Uterus (tissue), 7 donors: ENCODE results near the genes SFXN1, FAF2, EIF4E1B, MXD3 and PFN3.

DNA sequence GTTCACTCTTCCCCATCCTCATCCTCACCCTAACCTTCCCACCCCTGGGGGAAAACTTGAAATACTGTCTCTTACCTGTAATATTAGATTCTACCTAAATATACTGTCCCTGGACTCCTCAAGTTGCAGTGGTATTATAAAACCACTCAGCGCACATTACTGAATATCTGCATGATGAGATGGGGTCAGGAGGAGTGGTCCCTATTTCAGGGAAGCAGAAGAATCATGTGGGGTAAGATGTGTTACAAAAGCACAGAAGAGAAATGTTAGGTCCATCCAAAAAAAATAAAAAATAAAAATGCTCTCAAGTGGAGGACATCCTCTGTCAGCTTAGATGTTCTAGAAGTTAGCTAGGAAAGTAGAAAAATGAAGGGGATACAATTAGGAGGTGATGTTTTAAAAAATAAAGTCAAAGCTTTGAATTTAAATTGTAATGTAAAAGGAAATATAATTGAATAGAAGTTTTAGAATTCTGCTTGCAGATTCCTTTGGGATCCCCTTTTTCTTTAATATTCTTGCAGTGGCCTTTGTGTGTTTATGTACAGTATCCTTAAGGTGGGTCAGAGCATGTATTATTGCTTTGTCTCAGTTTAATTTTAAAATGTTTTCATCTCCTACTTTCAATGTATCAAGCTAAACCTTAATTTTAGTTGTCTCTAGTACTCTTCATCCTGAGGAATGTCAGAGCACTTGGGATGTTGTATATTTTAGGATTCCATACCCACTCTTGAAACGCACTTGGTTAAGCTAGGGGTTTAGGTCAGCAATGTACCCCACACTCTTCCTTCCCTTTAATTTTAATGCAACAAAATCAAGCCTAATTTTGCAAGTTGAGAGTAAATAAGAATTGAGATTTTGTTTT, 20.5 kb downstream of the CPEB4 start:
- PRO-cap, 4 experiments = no peak in any of the 4 experiments
- RAMPAGE, long total RNA, 2 experiments = no peak in any of the 2 experiments
- RRBS = no CpG with 5 or more reads among the region's 2 CpGs

- PRO-cap, 4 experiments = no peak in any of the 4 experiments
- RAMPAGE, long total RNA, 2 experiments = no peak in any of the 2 experiments
- RRBS = no CpG with 5 or more reads among the region's 3 CpGs
Measured at GRCh38 chr5:174167074-174167278, 121.5 kb downstream of the NSG2 start.

DNA sequence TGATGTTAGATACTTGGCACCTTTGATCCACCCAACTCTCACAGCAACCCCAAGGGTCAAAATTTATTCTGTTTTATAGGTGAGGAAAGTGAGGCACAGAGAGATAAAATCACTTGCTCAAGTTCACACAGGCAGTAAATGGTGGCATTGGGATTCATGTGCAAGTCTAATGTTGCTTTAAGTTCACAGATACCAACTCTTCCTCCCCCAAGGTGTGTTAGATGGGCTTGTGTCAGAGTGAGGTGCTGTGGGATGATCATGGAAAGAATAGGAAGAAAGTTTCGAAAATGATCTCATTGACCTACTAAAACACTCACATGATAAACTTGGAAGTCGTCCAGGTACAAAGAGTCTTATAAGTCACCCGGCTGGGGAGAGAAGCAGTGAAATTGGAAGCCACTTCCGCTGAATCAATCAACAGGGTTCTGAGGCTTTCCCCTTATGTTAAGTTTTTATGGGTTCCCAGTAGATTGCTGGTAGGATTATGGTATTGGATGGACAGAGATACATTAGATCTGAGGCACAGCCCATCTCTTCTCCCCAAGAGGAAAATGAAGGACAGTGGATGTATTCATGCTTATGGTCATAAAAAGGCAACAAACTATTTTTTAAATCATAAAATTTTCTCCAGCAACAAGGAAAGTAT, 218.8 kb upstream of the MSX2 start:
- PRO-cap, 4 experiments = no peak in any of the 4 experiments
- RAMPAGE, long total RNA, 2 experiments = no peak in any of the 2 experiments
- RRBS = no CpG with 5 or more reads among the region's 4 CpGs

DNA sequence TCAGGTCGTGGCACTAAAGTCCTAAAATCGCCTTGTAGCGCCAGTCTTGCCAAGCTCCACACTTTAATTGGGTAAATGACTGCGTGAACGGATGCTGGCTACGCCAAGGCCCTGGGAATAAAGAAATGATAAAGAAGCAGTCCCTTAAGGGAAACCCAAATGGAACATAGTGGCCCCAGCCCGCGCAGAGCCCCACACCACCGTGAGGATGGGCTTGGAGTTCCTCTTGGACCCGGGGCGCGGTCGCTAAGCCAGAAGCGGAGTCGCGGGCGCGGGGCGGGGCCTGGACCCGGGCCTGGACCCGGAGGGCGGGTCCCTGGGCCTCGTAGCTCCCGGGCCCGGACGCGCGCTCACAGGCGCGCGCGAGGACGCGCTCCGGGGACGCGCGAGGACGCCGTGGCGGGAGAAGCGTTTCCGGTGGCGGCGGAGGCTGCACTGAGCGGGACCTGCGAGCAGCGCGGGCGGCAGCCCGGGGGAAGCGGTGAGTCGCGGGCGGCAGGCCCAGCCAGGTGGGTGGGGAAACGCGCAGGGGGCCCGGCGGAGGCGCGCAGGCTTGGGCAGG, at the start of gene SFXN1:
Gene SFXN1 (plus strand): TSS at position 402 of the 562 bp plus-strand sequence.
- PRO-cap, 4 experiments = peak in 4 of 4 experiments; most common plus-strand start position 353 of the sequence (in 4); most common minus-strand start position 248 of the sequence (in 4)
- RAMPAGE, long total RNA, 2 experiments = start-site peak on the plus strand in 1 of 2 experiments, centred at position 413 of the sequence, 87 reads per replicate
- RRBS = 2% methylated on average over 48 of the region's 61 CpGs

DNA sequence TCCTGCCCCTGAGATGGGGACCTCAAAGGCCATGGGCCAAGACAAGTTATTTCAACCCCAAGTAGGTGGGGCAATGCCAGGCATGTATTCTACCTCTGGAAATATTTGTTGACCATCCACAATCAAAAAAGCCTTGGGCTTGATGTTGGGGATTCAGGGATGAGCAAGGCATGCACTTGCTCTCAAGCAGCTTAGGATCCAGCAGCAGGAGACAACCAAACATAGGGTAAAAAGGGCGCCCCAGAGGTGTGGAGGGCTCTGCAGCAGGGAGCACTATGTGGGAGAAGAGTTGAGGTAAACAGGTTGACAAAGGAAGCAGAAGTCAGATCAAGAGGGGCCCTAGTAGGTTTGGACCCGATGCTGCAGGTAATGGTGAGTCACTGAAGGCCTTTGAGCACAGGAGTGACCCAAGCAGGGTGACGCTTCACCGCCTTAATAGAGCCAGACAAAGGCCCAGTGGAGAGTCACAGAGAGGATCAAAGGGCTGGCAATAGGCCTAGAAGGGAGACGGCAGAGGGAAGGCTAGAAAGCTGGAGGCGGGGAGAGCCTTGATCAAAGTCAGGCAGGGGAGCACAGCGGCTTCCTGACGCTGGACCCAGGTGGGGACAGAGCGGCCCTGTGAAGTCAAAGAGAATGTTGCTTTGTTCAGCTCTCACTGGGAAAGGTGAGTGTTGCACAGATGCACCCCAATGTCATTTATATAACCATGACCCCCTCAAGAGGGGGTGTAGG, 10.1 kb upstream of the CPLX2 start:
- PRO-cap, 4 experiments = peak in 2 of 4 experiments; most common plus-strand start position 555 of the sequence (in 2)
- RAMPAGE, long total RNA, 2 experiments = no peak in any of the 2 experiments
- RRBS = no CpG with 5 or more reads among the region's 9 CpGs

GRCh38 chr5:176385009-176386147, 3.0 kb downstream of the NOP16 start:
- PRO-cap, 4 experiments = no peak in any of the 4 experiments
- RAMPAGE, long total RNA, 2 experiments = no peak in any of the 2 experiments
- RRBS = no CpG with 5 or more reads among the region's 16 CpGs

DNA sequence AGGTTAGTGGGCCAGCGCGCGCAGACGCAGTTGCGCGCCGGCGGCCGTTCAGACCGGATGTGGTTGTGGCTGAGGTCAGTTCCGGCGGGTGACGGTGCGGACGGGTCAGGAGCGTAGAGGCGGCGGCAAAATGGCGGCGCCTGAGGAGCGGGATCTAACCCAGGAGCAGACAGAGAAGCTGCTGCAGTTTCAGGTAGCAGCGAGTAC, at the start of gene FAF2:
Gene FAF2 (plus strand): TSS at position 108 of the 207 bp plus-strand sequence.
- PRO-cap, 4 experiments = peak in 4 of 4 experiments; most common plus-strand start position 78 of the sequence (in 4)
- RAMPAGE, long total RNA, 2 experiments = start-site peak on the plus strand in 1 of 2 experiments, centred at position 118 of the sequence, 62 reads per replicate
- RRBS = under 1% methylated on average over 7 of the region's 22 CpGs

DNA sequence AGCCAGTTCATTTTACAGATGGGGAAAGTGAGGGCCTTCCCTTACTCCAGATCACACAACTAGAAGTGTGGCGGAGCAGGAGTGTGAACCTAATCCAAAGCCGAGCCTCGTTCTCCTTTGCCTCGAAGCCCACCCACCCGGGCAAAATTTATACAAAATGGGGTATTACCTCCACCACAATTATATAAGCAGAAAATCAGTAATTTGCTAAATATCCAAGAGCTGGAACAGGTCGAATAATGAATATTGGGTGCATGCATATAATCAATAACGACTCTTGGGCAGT, 1.0 kb upstream of the RNF44 start:
- PRO-cap, 4 experiments = no peak in any of the 4 experiments
- RAMPAGE, long total RNA, 2 experiments = no peak in any of the 2 experiments
- RRBS = no CpG with 5 or more reads among the region's 7 CpGs

- PRO-cap, 4 experiments = no peak in any of the 4 experiments
- RAMPAGE, long total RNA, 2 experiments = no peak in any of the 2 experiments
- RRBS = no CpG with 5 or more reads among the region's 11 CpGs
Measured at GRCh38 chr5:176586471-176587094, 23.4 kb downstream of the GPRIN1 start.

GRCh38 chr5:176630448-176631053, at the start of gene EIF4E1B:
TSS of gene EIF4E1B (plus strand) at chr5:176630675.
- PRO-cap, 4 experiments = no peak in any of the 4 experiments
- RAMPAGE, long total RNA, 2 experiments = no peak in any of the 2 experiments
- RRBS = 2% methylated on average over 19 of the region's 52 CpGs

- PRO-cap, 4 experiments = no peak in any of the 4 experiments
- RAMPAGE, long total RNA, 2 experiments = no peak in any of the 2 experiments
- RRBS = 85% methylated on average over 15 of the region's 24 CpGs
Measured at GRCh38 chr5:176887266-176887715, 11.9 kb downstream of the HK3 start.

GRCh38 chr5:177087681-177088061, 956 bp downstream of the FGFR4 start:
- PRO-cap, 4 experiments = no peak in any of the 4 experiments
- RAMPAGE, long total RNA, 2 experiments = no peak in any of the 2 experiments
- RRBS = no CpG with 5 or more reads among the region's 6 CpGs

GRCh38 chr5:177124269-177124853, 9.2 kb upstream of the NSD1 start:
- PRO-cap, 4 experiments = no peak in any of the 4 experiments
- RAMPAGE, long total RNA, 2 experiments = no peak in any of the 2 experiments
- RRBS = no CpG with 5 or more reads among the region's 6 CpGs

DNA sequence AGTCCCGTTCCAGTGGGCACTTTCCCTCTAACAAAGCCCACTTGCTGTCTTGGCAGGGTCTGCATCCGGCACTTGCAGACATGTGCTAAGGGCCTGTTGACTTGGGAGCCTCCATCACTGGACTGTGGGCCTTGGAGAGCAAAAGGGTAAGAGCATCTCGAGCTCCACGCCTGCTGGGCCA, 2.3 kb upstream of the NSD1 start:
- PRO-cap, 4 experiments = no peak in any of the 4 experiments
- RAMPAGE, long total RNA, 2 experiments = no peak in any of the 2 experiments
- RRBS = no CpG with 5 or more reads among the region's 4 CpGs

GRCh38 chr5:177311558-177312719, at the start of gene MXD3:
TSS of gene MXD3 (minus strand) at chr5:177311898.
- PRO-cap, 4 experiments = peak in 2 of 4 experiments; most common plus-strand start chr5:177312054 (in 1); most common minus-strand start chr5:177311895 (in 2)
- RAMPAGE, long total RNA, 2 experiments = no peak in any of the 2 experiments
- RRBS = 1% methylated on average over 44 of the region's 92 CpGs

- PRO-cap, 4 experiments = no peak in any of the 4 experiments
- RAMPAGE, long total RNA, 2 experiments = no peak in any of the 2 experiments
- RRBS = no CpG with 5 or more reads among the region's 2 CpGs
Measured at GRCh38 chr5:177355737-177356203, 2.0 kb upstream of the RGS14 start.

DNA sequence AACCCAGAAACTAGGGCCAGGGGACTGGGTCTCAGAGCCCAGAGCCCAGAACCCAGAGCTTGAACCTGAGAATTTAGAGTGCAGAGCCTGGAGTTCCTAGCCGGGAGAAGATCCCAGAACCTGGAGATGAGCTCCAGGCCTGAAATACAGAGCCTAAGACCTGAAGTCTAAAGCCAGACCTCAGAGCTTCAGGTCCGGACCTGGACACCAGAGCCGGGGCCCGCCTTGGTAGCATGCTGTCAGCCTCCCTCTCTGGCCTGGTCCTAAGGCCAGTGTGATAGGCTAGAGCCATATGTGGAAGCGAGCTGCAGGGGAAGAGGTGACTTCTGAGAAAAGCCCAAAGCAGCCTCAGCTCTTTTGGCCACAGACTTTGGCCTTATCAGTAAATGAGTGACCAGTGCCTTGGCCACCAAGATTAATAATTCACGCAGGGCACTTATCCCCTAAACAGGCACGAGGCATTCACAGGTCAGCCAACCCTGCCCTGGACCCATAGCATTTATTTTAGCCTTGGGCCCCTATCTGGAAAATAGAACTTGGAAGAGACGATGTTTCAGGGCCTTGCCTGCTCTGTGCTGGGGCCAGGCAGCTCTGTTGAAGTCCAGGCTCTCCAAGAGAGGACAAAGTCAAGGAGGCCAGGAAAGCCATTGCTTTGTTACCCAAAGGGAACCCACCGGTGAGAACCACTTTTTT, 5.4 kb upstream of the SLC34A1 start:
- PRO-cap, 4 experiments = no peak in any of the 4 experiments
- RAMPAGE, long total RNA, 2 experiments = no peak in any of the 2 experiments
- RRBS = 82% methylated on average over 3 of the region's 9 CpGs

- PRO-cap, 4 experiments = no peak in any of the 4 experiments
- RAMPAGE, long total RNA, 2 experiments = no peak in any of the 2 experiments
- RRBS = 5% methylated on average over 6 of the region's 51 CpGs
Measured at GRCh38 chr5:177400419-177400929, at the start of gene PFN3. TSS of gene PFN3 (minus strand) at chr5:177400661.

DNA sequence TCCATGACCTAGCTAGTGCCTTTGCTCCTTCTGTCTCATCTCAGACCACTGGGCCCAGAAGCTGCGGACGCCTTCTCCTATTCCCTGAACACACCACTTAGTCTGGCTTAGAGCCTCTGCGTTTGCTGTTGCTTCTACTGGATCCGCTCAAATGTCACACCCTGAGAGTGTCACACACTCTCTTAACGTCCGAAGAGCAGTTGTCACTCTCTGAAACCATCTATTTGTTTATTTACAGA, 1.3 kb upstream of the GRK6 start:
- PRO-cap, 4 experiments = no peak in any of the 4 experiments
- RAMPAGE, long total RNA, 2 experiments = no peak in any of the 2 experiments
- RRBS = no CpG with 5 or more reads among the region's 6 CpGs

DNA sequence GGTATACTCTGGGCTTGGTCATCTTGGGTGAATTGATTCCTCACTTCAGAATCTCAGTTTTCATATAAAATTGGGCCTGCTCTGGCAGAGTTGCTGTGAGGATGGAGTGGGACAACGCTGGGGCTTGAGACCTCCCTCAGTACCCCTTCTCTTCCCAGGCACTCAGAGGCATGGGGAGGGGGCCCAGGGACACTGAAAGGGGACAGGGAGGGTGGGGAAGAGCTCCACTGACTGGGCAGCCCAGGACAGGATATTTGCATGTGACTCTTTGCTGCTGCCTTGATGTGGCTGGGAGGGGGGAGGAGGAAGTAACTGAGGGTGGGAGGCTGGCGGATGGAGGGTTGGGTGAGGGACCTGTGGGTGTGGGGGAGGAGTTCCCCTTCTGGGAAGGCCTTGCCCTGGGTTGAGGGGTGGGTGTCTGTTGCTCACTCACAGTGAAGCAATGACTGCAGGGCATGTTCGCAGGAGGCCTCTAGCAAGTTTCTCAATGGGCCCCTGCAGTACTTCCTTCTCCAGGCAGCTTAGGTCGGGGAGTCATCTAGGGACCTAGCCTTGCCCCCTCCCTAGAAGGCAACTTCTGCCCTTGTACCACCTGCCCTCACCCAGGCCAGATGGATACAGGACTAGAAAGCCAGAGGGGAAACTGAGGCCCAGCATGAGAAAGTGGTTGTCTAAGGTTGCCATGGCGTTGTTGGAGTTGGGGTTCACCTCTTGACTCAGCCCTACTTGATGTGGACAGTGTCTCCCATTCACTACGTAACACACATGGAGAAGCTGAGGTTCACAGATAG, 2.8 kb downstream of the GRK6 start:
- PRO-cap, 4 experiments = peak in 1 of 4 experiments; most common minus-strand start position 254 of the sequence (in 1)
- RAMPAGE, long total RNA, 2 experiments = no peak in any of the 2 experiments
- RRBS = no CpG with 5 or more reads among the region's 6 CpGs